MCF 10A (cell line): ENCODE results near the gene LARP1B.

GRCh38 chr4:125323301-125324446 lies 8.9 kb downstream of the FAT4 start:
- PRO-cap = bidirectional peak, plus-strand start at chr4:125323964, minus-strand start at chr4:125323898
- RRBS = no CpG with 5 or more reads among the region's 6 CpGs

DNA sequence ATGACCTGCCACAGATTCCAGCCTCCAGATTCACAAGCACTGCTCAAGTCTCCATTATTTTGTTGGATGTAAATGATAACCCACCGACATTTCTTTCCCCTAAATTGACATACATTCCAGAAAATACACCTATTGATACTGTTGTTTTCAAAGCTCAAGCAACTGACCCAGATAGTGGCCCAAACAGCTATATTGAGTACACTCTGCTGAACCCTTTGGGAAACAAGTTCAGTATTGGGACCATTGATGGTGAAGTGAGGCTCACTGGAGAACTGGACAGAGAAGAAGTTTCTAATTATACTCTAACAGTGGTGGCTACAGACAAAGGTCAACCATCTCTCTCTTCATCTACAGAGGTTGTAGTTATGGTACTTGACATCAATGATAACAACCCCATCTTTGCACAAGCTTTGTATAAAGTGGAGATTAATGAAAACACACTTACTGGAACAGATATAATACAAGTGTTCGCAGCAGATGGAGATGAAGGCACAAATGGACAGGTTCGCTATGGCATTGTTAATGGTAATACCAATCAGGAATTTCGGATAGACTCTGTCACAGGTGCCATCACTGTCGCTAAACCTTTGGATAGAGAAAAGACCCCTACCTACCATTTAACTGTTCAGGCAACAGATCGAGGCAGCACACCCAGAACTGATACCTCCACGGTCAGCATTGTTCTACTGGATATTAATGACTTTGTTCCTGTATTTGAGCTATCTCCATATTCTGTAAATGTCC lies 100.4 kb downstream of the FAT4 start:
- PRO-cap = no peak
- RRBS = no CpG with 5 or more reads among the region's 7 CpGs

DNA sequence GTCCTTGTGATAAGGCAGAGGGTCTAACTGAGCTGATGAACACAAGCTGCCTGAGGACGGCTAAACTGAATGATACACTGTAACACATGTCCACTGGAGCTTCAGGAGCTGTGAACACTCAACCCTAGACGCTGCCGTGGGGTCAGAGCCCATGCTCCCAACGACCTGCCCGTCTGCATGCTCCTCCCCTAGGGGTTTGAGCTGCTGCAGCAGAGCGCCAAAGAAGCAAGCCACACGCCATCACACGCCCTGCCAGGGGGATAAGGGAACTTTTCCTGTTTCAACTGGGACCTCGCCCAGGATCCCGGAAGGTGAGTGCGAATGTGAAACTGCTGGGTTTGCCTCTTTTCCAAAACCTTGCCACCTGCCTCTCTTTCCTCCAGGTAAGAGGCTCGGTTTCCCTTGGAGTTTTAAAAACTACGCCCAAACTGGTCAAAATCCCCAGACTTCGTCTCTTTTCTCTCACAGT lies 361.9 kb downstream of the FAT4 start:
- PRO-cap = no peak
- RRBS = no CpG with 5 or more reads among the region's 14 CpGs

DNA sequence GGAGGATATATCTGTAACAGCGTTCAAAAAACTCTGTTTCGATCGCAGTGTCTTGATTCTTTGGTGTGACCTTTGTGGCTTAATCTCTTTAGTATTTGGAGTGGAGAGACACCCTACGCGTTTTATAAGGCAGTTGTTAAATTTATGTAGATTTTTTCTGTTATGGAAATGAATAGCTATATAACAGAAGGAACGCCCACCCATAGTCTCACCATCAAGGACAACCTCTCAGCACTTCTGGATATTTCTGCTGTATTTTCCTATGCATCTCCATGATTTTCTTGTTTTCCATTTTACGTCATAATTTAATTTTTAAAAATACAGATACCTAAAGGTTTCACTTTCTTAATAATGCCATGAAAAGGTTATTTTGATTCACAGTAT lies 705 bp downstream of the INTU start:
- PRO-cap = bidirectional peak, plus-strand start at position 82 of the sequence, minus-strand start at position 97 of the sequence
- RRBS = no CpG with 5 or more reads among the region's 7 CpGs

GRCh38 chr4:127783170-127783657 lies 1.1 kb downstream of the HSPA4L start:
- PRO-cap = bidirectional peak, plus-strand start at chr4:127783257, minus-strand start at chr4:127783002; bidirectional peak, plus-strand start at chr4:127783399, minus-strand start at chr4:127783448
- RRBS = no CpG with 5 or more reads among the region's 16 CpGs

- PRO-cap = bidirectional peak, plus-strand start at chr4:128060419, minus-strand start at chr4:128060389
- RRBS = no CpG with 5 or more reads among the region's 13 CpGs
Observed at GRCh38 chr4:128060122-128060558, 972 bp upstream of the LARP1B start.

DNA sequence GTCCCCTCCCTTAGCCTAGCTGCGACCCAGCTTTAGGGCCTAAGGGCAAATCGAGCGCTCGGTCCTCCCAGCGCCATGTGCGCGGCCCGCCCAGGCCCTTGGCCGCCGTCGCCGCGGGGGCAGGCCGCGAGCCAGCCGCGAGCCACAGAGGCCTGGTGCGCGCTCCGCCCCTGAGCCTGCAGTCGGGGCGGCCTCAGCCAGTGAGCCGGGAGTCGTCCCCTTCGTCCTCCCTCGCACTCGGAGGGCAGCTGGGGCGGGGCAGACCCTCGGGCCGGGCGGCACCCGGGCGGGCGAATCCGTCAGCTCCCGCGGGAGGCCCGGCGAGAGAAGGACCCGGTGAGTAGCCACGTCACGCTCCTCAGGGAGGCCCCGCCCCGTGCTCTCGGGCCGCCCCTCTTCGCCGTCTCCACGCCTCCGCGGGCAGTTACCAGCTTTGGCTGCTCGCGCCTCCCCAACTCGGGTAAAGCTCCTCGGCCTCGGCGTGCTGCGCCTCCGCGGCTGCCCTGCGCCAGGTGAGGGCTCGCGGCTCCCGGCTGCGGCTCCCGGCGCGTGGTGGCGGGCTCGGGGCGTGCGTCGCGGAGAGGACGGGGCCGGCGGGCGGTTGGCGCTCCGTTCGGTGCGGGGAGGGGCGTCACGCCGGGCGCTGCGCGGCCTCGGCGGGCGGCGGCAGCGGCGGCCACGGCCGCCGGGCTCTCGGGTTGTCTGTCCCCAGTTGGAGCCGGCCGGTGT lies at the start of gene LARP1B:
Gene LARP1B, plus strand, starts transcription at position 423 of the 729 bp plus-strand sequence.
- PRO-cap = bidirectional peak, plus-strand start at position 454 of the sequence, minus-strand start at position 250 of the sequence
- RRBS = under 1% methylated on average over 36 of the region's 100 CpGs

DNA sequence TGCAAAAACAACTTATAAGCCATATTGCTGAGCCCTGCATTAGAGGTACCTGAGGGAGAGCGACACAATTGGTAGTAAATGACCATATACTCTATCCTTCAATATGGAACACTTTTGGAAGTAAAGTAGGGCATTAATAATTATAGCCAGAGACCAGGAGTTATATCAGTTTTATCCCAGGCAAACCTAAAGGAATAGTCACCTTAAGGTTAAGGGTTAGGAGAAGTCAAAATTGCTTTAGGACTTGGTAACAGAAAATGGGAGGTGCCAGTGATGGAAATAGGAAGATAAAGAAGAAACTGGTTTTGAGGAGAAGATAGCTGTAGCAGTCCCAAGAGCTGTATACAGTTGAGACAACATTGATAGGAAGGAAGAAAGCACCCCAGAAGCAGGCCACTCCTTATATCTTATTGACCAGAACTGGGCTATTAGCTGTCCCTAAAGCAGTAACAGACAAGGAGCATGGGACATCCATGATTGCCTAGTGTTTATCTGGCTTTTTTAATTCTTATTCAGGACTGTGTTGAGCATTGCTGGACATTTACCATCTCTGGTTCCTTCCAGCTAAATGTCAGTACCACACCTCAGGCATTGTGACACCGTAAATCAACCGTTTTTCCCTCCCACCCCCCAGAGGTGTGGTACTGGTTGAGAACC lies 1.9 kb upstream of the PGRMC2 start:
- PRO-cap = no peak
- RRBS = no CpG with 5 or more reads among the region's 3 CpGs

DNA sequence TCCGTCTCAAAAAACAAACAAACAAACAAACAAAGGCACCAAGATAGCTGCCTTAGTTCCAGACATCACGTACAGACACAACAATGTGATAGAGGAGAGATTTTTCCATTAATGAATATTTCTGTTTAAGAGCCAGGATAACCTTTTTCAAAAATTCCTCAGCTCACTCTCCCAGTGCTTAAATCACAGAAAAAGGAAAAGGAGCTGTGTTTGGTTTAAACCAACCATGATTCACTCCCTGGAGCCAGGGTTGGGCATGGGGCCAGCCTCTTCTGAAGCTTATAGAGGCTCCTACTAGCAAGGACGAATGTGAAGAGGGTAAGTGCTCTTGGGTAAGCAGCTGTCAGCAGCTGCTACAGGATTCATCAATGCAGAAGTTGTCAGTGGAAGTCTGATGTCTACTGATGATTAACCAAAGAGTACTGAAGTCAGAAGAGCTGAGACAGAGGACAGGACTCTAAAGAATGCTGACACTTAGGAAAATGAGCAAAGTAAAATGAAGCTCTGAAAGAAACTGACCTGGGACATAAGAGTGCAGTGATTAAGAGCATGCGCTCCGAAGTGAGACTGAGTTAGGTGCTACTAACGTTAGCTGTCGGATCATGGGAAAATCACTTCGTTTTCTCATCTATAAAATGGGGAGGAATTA lies 32.7 kb upstream of the JADE1 start:
- PRO-cap = no peak
- RRBS = no CpG with 5 or more reads among the region's 8 CpGs

- PRO-cap = no peak
- RRBS = no CpG with 5 or more reads among the region's 3 CpGs
Observed at GRCh38 chr4:128803763-128804393, 5.6 kb upstream of the JADE1 start.

DNA sequence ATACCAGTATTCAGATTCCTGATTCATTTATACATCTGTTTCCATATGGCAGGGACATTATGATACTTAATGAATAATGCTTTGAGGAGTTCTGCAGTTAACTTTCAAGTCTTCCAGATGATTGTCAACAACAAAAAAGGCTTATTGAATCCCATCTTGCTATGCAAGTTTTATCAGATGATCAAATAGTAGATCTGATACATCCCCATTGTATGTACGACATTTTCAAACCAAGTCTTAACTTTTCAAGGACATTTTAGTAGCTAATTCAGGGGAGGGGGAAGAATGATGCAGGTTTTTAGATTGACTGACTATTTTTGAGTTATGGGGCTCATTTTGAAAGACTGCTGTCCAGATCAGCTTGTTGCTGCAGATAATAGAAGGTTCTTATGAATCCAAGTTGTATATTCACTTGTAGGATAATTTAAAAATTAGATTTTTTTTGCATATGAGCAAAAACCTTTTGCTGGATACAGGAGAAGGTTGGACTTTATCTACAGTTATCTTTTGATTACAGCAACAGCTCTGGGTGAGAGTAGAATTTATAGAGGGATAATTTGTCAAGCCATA lies 64.3 kb downstream of the JADE1 start:
- PRO-cap = no peak
- RRBS = no CpG with 5 or more reads among the region's 1 CpG

DNA sequence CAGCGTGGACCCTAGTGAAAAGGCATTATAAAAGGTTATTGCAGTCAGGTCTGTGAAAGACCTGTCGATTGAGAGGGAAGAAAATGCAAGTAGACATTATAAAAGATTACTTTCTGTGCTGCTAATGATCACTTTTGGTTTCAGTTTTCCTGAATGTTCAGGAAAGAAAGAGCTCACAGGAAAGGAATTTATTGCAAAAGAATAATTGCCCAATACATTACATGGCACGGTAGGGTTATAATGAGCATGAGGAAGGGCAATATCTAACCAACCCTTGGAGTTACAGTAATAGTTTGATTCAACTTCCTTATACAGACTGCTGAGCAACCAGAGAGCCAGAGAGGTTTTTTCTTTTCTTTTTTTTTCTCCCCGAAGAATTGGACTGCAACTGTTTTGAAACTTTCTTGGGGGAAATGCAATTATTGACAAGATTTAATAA lies 246.9 kb downstream of the C4orf33 start:
- PRO-cap = bidirectional peak, plus-strand start at position 310 of the sequence, minus-strand start at position 136 of the sequence
- RRBS = no CpG with 5 or more reads among the region's 4 CpGs

- PRO-cap = no peak
- RRBS = no CpG with 5 or more reads among the region's 4 CpGs
Observed at GRCh38 chr4:129362016-129362480, 266.1 kb downstream of the C4orf33 start.

DNA sequence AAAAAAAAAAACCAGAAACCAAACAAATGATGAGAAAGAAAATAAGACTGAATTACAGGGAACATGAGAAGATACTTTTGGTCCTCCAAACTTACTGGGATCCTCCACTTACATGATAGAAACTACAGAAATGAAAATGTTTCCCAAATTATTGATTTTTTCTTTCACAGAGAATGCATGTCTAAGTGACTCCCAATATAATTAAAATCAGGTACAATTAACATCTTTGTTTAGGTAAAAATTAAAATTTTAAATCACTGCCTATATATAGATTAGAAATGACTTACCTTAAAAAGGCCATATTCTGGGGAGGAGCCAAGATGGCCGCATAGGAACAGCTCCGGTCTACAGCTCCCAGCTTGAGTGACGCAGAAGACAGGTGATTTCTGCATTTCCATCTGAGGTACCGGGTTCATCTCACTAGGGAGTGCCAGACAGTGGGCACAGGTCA lies 757.7 kb downstream of the C4orf33 start:
- PRO-cap = no peak
- RRBS = no CpG with 5 or more reads among the region's 4 CpGs

GRCh38 chr4:131596936-131597252 lies 1552.2 kb upstream of the PCDH10 start:
- PRO-cap = no peak
- RRBS = no CpG with 5 or more reads among the region's 1 CpG

GRCh38 chr4:131724796-131725229 lies 1424.3 kb upstream of the PCDH10 start:
- PRO-cap = bidirectional peak, plus-strand start at chr4:131725079, minus-strand start at chr4:131724984
- RRBS = no CpG with 5 or more reads among the region's 40 CpGs

GRCh38 chr4:131975789-131976493 lies 1173.2 kb upstream of the PCDH10 start:
- PRO-cap = no peak
- RRBS = no CpG with 5 or more reads among the region's 62 CpGs

DNA sequence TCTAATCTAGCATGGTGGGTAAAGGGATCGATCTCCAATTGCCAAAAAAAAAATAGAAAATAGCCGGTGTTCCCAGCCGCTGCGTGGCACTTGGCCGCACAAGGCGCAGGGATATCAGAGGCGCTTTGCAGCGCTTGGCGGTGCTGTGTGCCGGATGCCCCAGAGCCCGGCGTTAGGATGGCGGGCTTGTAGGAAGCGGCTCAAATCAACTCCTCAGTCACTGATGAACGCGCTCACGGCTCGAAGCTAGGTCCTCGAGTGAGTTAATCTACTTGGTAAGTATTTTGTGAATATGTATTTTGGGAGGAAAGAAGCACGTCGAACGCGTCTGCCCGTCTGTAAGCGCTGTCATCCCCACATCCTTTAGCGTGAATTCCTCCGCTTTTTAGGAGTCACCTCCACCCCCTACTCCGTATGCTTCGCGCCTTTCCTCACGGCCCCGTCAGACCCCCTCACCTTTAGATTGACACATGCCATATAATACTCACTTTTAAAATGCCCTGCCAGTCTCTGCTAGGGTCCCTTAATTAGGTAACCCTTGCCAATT lies 734 bp upstream of the PCDH10 start:
- PRO-cap = no peak
- RRBS = 86% methylated on average over 8 of the region's 32 CpGs

- PRO-cap = no peak
- RRBS = no CpG with 5 or more reads among the region's 13 CpGs
Observed at GRCh38 chr4:133153183-133153629, 4.1 kb downstream of the PCDH10 start.

- PRO-cap = no peak
- RRBS = no CpG with 5 or more reads among the region's 1 CpG
Observed at GRCh38 chr4:138239428-138239864, 2.7 kb downstream of the SLC7A11 start.